Endothelial cell of umbilical vein (primary cell): ENCODE data around the genes LCE2C, LCE4A, LCE7A, LELP1, S100A3 and S100A16.

GRCh38 chr1:152459775-152460507 lies 45.9 kb upstream of the CRNN start:
- PRO-cap = unidirectional peak, plus-strand start at chr1:152460037
CAGE:
- cytosol, long polyA minus RNA = no peak
- cytosol, long polyA plus RNA = no peak
- long polyA plus RNA = no peak
- nucleus, long polyA minus RNA = no peak
- nucleus, long polyA plus RNA = no peak

DNA sequence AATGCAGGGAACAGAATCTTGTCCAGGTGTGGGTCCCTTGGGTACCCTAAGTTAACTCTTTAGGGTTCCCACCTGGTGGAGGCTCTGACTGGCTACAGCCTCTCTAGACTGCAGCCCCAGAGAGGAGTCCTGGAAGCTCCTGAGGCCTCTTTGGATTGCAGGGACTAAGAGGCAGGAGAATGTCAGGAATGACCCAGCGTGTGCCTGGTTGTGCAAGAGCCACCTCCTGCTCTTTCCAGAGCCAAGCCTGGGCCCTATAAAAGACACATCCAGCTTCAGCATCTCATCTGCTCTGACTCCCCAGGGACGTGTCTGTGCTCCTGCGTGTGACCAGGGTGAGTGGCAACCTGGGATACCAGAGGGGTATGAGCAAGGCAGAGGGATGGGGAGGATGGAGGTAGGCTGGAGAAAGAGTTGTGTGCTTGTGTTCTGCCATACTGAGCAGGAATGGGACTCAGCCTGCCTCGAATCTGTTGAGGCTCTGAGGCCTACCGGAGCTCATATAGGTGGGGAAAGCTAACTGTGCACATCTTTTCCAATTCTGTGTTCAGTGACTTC lies at the start of gene LCE2C:
TSS of gene LCE2C (plus strand) at position 286 of the 558 bp plus-strand sequence.
- PRO-cap = no peak
CAGE:
- cytosol, long polyA minus RNA = no peak
- cytosol, long polyA plus RNA = no peak
- long polyA plus RNA = no peak
- nucleus, long polyA minus RNA = no peak
- nucleus, long polyA plus RNA = no peak

- PRO-cap = no peak
CAGE:
- cytosol, long polyA minus RNA = no peak
- cytosol, long polyA plus RNA = no peak
- long polyA plus RNA = no peak
- nucleus, long polyA minus RNA = no peak
- nucleus, long polyA plus RNA = no peak
These were observed at the start of gene LCE4A for GRCh38 chr1:152707710-152708201. LCE4A (plus strand) TSS chr1:152708160.

DNA sequence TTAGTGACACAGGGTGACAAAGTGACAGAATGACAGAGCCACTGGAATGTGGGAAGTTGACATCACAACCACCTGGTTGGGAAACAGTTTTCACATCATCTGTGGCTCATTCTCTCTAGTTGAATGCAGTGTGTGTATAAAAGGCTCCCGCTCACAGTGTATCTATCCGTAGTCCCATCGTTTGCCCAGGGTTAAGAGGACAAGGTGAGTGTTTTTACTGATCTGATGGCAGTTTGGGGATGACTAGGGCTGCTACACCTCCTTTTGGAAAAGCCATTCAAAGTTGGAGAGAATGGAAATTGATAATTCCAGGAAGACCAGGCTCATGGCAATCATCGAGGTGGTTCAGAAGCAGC lies at the start of gene LCE7A:
TSS of gene LCE7A (plus strand) at position 169 of the 356 bp plus-strand sequence.
- PRO-cap = no peak
CAGE:
- cytosol, long polyA minus RNA = no peak
- cytosol, long polyA plus RNA = no peak
- long polyA plus RNA = no peak
- nucleus, long polyA minus RNA = no peak
- nucleus, long polyA plus RNA = no peak

DNA sequence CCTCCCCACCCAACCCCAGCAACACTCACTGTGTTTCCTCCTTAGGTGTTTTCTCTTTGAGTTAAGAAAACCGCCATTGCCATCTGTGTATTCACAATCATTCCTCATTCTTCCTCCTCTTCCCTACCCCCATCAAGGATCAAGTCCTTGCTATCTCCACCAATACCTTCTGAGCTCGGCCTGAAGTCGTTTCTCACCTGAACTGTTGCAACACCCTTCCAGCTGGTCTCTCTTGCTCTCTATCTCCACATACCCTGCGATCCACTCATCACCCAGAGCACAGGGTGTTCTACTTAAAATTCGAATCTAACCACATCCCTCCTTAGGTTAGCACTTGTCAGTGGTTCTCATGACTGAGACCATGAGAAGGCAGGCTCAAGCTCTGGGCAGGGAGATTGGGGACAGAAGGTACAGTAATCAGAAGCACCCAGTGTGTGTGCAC lies 4.5 kb downstream of the IVL start:
- PRO-cap = no peak
CAGE:
- cytosol, long polyA minus RNA = no peak
- cytosol, long polyA plus RNA = no peak
- long polyA plus RNA = no peak
- nucleus, long polyA minus RNA = no peak
- nucleus, long polyA plus RNA = no peak

GRCh38 chr1:153122690-153123577 lies 9.6 kb upstream of the SPRR2F start:
- PRO-cap = no peak
CAGE:
- cytosol, long polyA minus RNA = no peak
- cytosol, long polyA plus RNA = no peak
- long polyA plus RNA = no peak
- nucleus, long polyA minus RNA = no peak
- nucleus, long polyA plus RNA = no peak

DNA sequence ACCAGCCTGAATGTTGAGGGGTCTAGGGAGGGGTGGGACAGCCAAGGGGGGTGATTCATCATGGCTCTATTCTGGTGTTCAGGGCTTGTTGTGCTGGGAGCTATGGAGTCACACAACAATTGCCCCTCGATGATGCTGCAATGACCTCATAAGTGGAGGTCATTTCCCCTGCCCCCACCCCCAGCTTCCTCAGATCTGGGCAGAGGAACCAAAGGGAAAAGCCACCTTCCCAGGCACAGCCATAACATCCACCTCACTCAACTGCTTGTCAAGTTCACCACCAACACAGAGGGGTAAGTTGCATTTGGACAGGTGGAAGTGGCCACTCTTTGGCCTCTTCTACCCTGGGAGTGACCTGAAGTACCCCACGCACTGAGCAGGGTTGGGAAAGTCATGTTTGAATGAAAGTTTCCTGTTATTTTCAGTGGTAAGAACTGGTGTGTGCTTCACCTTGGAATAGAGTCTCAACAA lies at the start of gene LELP1:
TSS of gene LELP1 (plus strand) at position 192 of the 471 bp plus-strand sequence.
- PRO-cap = no peak
CAGE:
- cytosol, long polyA minus RNA = no peak
- cytosol, long polyA plus RNA = no peak
- long polyA plus RNA = no peak
- nucleus, long polyA minus RNA = no peak
- nucleus, long polyA plus RNA = no peak

- PRO-cap = no peak
CAGE:
- cytosol, long polyA minus RNA = no peak
- cytosol, long polyA plus RNA = no peak
- long polyA plus RNA = no peak
- nucleus, long polyA minus RNA = no peak
- nucleus, long polyA plus RNA = no peak
These were observed 13.5 kb downstream of the S100A6 start for GRCh38 chr1:153522325-153522674.

DNA sequence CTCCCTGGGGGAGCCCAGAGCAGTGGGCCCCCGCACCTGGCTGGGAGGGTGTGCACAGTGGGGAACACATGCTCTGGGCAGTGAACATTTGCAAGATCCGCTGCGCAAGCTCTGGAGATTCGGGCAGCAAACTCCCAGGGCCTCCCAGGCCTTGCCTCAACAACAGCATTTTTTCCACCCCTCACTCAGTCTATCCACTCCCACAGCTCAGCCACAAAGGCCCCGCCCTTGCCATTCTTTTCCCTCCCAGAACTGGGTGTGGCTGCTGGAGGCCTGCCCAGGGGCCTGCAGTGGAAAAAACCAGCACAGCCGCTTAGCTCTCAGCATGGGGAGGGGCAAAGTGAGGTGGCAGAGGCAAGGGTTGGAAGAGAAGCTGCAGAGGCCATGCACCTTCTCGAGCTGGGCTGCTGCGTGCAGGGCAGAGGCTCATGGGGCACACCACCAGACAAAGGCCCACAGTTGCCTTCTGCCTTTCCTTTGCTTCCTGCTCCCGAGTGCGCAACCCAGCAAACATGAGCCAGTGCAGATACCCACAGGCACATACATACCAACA lies 608 bp downstream of the S100A4 start:
- PRO-cap = bidirectional peak, plus-strand start at position 351 of the sequence, minus-strand start at position 192 of the sequence
CAGE:
- cytosol, long polyA minus RNA = no peak
- cytosol, long polyA plus RNA = start-site peak on the minus strand centred at position 171 of the sequence, 86 bp wide, 13 and 12 reads in 2 replicates
- long polyA plus RNA = start-site peak on the minus strand centred at position 198 of the sequence, 35 bp wide, 11 and 22 reads in 2 replicates
- nucleus, long polyA minus RNA = no peak
- nucleus, long polyA plus RNA = no peak

DNA sequence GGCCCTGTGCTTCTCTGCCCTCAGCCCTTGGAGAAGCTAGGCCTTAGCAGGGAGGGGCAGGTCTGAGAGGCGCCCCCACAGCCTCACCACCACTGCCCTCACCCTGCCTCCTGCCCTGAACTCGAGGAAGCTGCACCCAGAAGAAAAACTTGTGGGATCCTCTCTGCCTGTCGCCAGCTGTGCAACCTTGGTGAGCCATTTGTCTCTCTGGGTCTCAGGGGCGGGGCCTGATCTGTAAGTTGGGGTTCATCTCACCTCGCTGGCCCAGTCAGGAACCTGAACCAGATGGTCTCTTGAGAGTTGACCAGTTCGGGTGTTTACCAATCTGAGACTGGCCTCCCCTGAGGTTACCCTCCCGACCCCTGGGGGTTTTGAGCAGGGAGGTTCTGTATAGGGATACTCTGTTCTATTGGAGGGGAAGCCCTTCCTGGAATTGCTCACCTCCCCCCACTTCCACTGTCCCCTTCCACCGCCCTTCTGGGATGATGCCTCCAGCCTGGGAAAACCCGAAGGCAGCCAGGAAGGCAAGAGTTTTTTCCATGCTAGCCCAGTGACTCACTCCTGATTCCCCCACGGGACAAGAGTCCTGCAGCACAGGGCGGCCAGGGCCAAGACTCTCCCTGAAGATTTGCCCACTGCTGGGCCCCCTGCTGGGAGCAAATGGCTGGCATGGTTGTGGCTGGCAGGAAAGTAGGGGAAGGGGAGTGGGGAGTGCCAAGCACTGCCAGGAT lies at the start of gene S100A3:
TSS of gene S100A3 (minus strand) at position 333 of the 731 bp plus-strand sequence.
- PRO-cap = bidirectional peak, plus-strand start at position 573 of the sequence, minus-strand start at position 484 of the sequence
CAGE:
- cytosol, long polyA minus RNA = no peak
- cytosol, long polyA plus RNA = start-site peak on the minus strand centred at position 335 of the sequence, 58 bp wide, 13 and 5 reads in 2 replicates
- long polyA plus RNA = start-site peak on the minus strand centred at position 336 of the sequence, 83 bp wide, 9 and 14 reads in 2 replicates
- nucleus, long polyA minus RNA = no peak
- nucleus, long polyA plus RNA = no peak

- PRO-cap = unidirectional peak, minus-strand start at chr1:153603565; unidirectional peak, minus-strand start at chr1:153603795
CAGE:
- cytosol, long polyA minus RNA = no peak
- cytosol, long polyA plus RNA = no peak
- long polyA plus RNA = no peak
- nucleus, long polyA minus RNA = no peak
- nucleus, long polyA plus RNA = no peak
These were observed 9.6 kb downstream of the S100A16 start for GRCh38 chr1:153603297-153603814.

GRCh38 chr1:153612488-153613645 lies at the start of gene S100A16:
S100A16 (minus strand) TSS chr1:153613137.
- PRO-cap = unidirectional peak, minus-strand start at chr1:153613047
CAGE:
- cytosol, long polyA minus RNA = start-site peak on the minus strand at chr1:153613062-153613140, 74 reads
- cytosol, long polyA plus RNA = start-site peak on the minus strand at chr1:153613001-153613142, 1,390 and 1,096 reads in 2 replicates
- long polyA plus RNA = start-site peak on the minus strand at chr1:153612980-153613137, 1,790 and 1,805 reads in 2 replicates
- nucleus, long polyA minus RNA = start-site peak on the minus strand at chr1:153612995-153613051, 69 reads
- nucleus, long polyA plus RNA = start-site peak on the minus strand at chr1:153613008-153613126, 240 and 164 reads in 2 replicates

DNA sequence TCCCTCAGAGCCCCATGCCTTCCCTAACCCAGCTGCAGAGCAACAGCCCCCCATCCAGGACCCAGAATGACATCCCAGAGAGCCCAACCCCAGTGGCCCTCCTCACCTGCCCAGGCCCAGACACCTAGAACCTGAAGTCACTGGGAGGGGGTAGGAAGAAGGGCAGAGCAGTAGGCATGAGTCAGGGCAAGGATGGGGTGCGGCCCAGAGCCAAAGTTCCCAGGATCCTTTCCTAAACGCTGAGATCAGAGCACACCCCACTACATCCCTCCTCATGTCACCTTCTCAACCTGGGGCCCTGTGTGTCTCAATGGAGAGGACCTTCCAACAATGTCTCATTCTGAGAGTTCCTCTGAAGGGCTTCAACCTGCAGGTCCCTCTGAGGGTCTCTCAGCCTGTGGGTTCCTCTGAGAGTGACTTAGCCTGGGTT lies 958 bp upstream of the S100A14 start:
- PRO-cap = no peak
CAGE:
- cytosol, long polyA minus RNA = no peak
- cytosol, long polyA plus RNA = no peak
- long polyA plus RNA = no peak
- nucleus, long polyA minus RNA = no peak
- nucleus, long polyA plus RNA = no peak

- PRO-cap = no peak
CAGE:
- cytosol, long polyA minus RNA = no peak
- cytosol, long polyA plus RNA = no peak
- long polyA plus RNA = no peak
- nucleus, long polyA minus RNA = no peak
- nucleus, long polyA plus RNA = no peak
These were observed 2.8 kb downstream of the SNAPIN start for GRCh38 chr1:153661010-153662005.

DNA sequence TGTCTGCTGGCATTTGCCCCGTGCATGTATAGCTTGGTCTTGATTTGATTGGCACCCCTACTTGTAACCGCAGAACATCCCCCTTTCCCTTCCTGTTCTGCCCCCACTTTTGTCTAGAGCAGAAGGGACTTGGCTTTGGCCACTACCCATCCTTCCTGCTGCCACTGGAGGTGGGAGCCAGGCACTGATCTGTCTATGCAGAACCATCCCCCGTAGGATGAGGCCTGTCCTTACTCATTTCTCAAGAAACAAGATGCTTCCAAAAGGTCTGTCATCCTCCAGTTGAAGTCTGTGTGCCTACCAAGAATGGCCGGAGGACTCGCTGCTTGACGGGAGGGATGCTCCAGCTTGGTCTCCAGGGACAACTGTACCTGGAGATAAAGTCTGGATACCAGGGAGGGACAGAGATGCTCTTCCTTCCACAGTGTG lies 1.1 kb upstream of the SLC27A3 start:
- PRO-cap = no peak
CAGE:
- cytosol, long polyA minus RNA = no peak
- cytosol, long polyA plus RNA = no peak
- long polyA plus RNA = no peak
- nucleus, long polyA minus RNA = no peak
- nucleus, long polyA plus RNA = no peak

DNA sequence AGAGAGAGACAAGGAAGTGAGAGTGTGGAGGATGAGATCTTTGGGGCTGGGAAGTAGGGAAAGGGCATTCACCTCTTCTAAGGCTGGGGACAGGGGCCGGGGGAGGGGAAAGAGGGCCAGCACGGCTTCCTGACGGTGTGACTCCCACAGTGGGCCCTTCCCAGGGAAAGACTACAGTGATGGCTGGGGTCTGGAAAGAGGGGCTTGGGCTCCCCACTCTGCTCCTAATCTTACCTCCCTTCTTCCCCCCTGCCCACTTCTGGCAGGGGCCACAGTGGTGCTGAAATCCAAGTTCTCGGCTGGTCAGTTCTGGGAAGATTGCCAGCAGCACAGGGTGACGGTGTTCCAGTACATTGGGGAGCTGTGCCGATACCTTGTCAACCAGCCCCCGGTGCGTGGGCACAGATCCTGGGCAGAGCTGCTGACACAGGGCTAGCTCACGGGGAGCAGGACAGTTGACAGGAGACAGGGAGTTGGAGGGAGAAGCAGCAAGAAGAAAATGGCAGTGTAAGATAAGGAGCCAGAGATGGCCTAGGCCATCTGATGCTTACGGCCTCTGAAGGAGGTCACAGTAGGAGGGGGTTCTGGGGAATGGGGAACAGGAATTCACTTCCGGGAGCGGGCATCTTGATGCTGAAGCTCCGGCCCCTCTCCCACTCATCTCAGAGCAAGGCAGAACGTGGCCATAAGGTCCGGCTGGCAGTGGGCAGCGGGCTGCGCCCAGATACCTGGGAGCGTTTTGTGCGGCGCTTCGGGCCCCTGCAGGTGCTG lies 2.5 kb downstream of the SLC27A3 start:
- PRO-cap = no peak
CAGE:
- cytosol, long polyA minus RNA = no peak
- cytosol, long polyA plus RNA = no peak
- long polyA plus RNA = no peak
- nucleus, long polyA minus RNA = no peak
- nucleus, long polyA plus RNA = no peak

GRCh38 chr1:153802585-153802913 lies 27.3 kb downstream of the SLC27A3 start:
- PRO-cap = no peak
CAGE:
- cytosol, long polyA minus RNA = no peak
- cytosol, long polyA plus RNA = no peak
- long polyA plus RNA = no peak
- nucleus, long polyA minus RNA = no peak
- nucleus, long polyA plus RNA = no peak

DNA sequence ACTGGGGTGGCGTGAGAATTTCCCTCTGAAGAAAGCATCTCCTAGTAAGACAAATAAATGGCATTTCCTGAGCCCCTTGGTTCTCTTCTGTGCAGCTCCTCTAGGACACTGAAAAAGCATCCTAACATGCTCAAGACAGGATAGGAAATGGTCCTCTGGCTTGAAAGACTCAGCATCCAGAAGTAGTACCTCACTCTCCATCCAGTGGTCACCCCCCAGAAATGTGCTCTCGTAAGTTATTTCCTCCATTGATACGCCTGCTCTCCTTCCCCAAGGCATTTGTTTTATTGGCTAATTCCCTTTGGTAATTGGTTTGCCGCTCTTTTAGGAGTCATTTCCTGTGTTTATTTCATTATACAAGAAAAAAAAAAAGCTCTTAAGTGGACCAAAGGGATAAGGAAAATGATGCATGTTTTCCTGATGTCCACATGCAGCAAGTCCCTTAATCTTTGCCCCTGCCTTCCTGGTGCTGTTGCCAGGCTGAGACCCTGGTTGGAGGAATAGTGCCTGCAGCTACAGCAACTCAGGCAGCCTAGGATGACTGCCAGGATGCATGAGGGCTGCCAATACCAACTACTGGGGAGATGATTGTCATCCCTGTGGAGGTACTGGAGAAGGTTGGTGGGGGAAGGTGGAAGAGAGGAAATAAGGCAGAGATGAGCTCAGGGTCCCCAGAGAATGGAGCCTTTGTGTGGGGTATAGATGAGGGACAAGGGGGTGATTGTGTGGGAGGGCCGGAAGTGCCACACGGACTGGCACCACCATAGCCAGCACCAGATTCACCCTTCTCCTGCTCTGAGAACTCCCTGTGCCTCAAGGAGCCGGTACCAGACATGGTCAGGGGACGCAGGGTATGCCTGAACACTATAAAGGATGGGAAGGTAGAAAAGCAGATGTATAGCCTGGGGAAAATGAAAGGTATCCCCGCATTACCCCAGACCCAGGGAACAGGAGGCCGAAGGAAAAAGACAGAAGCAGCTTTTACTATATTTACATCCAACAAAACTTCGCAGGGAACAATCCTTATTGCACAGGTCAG lies 6.1 kb upstream of the GATAD2B start:
- PRO-cap = no peak
CAGE:
- cytosol, long polyA minus RNA = no peak
- cytosol, long polyA plus RNA = no peak
- long polyA plus RNA = no peak
- nucleus, long polyA minus RNA = no peak
- nucleus, long polyA plus RNA = no peak

DNA sequence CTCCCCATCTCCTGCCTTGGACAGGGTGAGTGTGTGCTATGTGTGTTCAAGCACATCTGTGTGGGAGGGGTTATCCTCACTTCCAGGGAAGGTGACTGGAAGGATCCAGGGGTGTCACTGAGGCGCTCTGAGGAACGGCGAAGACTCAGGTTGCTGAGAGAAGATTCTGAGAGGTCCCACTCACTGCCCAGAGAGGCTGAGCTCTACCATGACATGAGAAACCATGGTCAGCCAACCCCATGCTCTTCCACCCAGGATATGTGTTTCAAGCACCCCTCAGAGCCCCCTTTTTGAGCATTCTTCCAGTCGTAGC lies 10.3 kb upstream of the GATAD2B start:
- PRO-cap = no peak
CAGE:
- cytosol, long polyA minus RNA = no peak
- cytosol, long polyA plus RNA = no peak
- long polyA plus RNA = no peak
- nucleus, long polyA minus RNA = no peak
- nucleus, long polyA plus RNA = no peak

- PRO-cap = no peak
CAGE:
- cytosol, long polyA minus RNA = no peak
- cytosol, long polyA plus RNA = no peak
- long polyA plus RNA = no peak
- nucleus, long polyA minus RNA = no peak
- nucleus, long polyA plus RNA = no peak
These were observed 349 bp downstream of the JTB start for GRCh38 chr1:153977106-153977544.